Cytotoxic T cell (primary cell): ENCODE measurements around the gene WDCP.

- PRO-cap, 2 experiments: no peak in any of the 2 experiments
These were observed 136.8 kb upstream of the KLHL29 start for GRCh38 chr2:23248202-23248643.

- PRO-cap, 2 experiments: no peak in any of the 2 experiments
These were observed 116.5 kb upstream of the KLHL29 start for GRCh38 chr2:23268454-23268828.

- PRO-cap, 2 experiments: no peak in any of the 2 experiments
These were observed 97.7 kb upstream of the KLHL29 start for GRCh38 chr2:23287311-23287621.

DNA sequence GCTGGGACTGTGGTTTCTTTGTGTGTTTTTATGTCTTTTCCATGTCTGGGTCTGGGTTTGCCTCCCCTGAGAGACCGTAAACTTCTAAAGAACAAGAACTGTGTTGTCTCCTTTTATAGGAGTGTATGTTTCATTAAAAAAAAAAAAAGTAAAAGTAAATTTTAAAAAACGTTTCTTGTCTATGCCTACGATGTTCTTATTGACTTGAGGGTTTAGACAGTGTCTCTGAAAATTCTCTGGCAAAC lies 67.9 kb downstream of the KLHL29 start:
- PRO-cap, 2 experiments: peak in 2 of 2 experiments; most common minus-strand start position 86 of the sequence (in 2)

- PRO-cap, 2 experiments: no peak in any of the 2 experiments
These were observed 72.3 kb downstream of the KLHL29 start for GRCh38 chr2:23457338-23457711.

DNA sequence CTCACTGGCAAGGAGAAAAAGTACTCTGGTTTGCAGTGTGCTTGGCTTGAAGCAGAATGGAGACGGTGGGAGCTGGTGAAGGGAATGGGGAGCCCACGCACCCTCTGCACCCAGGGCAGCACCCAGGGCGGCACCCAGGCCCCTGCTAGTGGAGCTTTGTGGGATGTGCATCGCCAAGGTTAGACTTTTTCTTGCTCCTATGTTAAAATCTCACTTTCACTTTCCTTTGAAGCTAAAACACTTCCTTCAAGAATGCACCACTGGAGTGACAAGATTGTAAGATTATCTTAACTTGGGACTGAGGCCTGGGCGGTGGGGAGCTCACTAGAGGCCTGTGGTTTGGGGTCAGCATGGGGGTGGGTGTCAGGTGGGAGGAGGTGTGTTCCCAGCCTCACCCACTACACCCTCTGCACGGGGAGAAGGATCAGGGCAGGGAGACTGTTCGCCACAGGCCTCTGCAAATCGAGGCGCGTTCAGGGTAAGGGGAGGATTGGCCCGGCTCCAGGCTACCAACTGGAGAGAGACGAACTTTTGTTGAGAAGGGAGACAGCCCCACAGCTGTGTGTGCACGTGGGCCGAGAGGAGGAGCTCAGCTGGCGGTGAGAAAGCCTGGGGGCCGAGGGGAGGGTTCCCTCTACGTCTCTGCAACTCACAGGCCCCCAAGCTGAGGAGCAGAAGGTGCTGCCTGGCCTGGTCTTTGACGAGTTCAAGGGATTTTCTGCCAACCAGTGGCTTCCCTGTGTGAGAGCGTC lies 147.5 kb downstream of the KLHL29 start:
- PRO-cap, 2 experiments: no peak in any of the 2 experiments

GRCh38 chr2:23563931-23564205 lies 178.9 kb downstream of the KLHL29 start:
- PRO-cap, 2 experiments: no peak in any of the 2 experiments

GRCh38 chr2:23600250-23600820 lies 215.4 kb downstream of the KLHL29 start:
- PRO-cap, 2 experiments: no peak in any of the 2 experiments

- PRO-cap, 2 experiments: no peak in any of the 2 experiments
These were observed 220.2 kb downstream of the ATAD2B start for GRCh38 chr2:23706622-23707300.

GRCh38 chr2:24046866-24048170 lies at the start of gene WDCP:
TSS of gene WDCP (minus strand) at chr2:24047391.
- PRO-cap, 2 experiments: peak in 2 of 2 experiments; most common minus-strand start chr2:24047353 (in 2)

DNA sequence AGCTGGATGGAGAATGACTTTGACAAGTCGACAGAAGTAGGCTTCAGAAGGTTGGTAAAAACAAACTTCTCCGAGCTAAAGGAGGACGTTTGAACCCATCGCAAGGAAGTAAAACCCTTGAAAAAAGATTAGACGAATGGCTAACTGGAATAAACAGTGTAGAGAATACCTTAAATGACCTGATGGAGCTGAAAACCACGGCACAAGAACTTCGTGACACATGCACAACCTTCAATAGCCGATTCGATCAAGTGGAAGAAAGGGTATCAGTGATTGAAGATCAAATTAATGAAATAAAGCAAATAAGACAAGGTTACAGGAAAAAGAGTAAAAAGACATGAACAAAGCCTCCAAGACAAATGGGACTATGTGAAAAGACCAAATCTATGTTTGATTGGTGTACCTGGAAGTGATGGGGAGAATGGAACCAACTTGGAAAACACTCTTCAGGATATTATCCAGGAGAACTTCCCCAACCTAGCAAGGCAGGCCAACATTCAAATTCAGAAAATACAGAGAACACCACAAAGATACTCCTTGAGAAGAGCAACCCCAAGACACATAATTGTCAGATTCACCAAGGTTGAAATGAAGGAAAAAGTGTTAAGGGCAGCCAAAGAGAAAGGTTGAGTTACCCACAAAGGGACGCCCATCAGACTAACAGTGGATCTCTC lies 11.8 kb upstream of the TP53I3 start:
- PRO-cap, 2 experiments: no peak in any of the 2 experiments

DNA sequence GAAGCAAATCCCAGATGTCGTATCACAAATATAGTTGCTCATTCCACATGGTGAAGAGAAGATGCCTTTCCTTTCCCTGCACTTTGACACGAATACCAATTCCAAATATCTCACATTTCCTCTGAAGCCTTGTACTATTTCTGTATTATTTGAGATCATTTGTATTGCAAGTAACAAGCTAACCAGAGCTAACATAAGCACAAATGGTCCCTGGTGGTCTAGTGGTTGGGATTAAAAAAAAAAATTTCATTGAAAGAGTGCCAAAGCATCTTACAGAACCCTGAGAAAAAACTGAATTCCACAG lies 3.7 kb upstream of the FAM228A start:
- PRO-cap, 2 experiments: peak in 2 of 2 experiments; most common plus-strand start position 205 of the sequence (in 1)

- PRO-cap, 2 experiments: no peak in any of the 2 experiments
These were observed 1.3 kb upstream of the NCOA1 start for GRCh38 chr2:24489464-24490457.

GRCh38 chr2:24512410-24512648 lies 21.3 kb downstream of the NCOA1 start:
- PRO-cap, 2 experiments: no peak in any of the 2 experiments

- PRO-cap, 2 experiments: no peak in any of the 2 experiments
These were observed 44.0 kb downstream of the PTRHD1 start for GRCh38 chr2:24749069-24749627.

GRCh38 chr2:24825422-24826613 lies 32.6 kb downstream of the CENPO start:
- PRO-cap, 2 experiments: no peak in any of the 2 experiments

GRCh38 chr2:24855617-24856147 lies 62.5 kb downstream of the CENPO start:
- PRO-cap, 2 experiments: no peak in any of the 2 experiments

GRCh38 chr2:24871889-24872460 lies 48.1 kb downstream of the ADCY3 start:
- PRO-cap, 2 experiments: no peak in any of the 2 experiments

- PRO-cap, 2 experiments: no peak in any of the 2 experiments
These were observed 41.6 kb downstream of the ADCY3 start for GRCh38 chr2:24878323-24878940.

DNA sequence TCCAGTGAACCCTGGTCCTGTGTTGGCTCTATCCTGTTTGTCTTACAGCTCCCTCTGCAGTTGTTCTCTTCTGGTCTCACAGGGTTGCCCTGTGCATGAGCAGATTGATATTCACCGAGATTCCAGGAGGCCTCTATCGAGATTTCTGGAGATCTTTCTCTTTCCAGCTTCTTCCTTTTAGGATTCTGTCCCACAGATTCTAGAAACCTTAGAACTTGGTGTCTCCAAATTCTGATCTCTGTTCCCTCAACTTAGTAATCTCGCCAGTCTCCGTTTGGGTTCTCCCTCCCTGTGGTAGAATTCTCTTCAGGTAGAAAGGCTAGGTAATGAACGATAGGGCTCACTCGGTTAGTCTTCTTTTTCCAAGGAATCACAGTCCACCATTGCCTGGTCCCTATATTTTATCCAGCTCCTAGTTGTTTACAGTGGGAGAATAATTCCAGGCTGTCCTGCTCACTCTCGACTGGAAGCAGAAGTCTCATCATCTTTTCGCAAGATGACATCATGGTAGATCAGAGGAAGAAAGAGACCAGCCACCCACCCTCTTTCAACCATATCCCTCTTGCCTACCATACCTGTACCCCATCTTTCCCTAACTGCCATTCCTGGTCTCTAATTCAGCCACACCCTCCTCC lies 23.3 kb downstream of the ADCY3 start:
- PRO-cap, 2 experiments: no peak in any of the 2 experiments